Gastrocnemius medialis (tissue), 3 donors: ENCODE measurements around the genes AGMO, TSPAN13 and AGR2.

- PRO-cap, result no peak
- RAMPAGE, long total RNA, 3 experiments, result no peak in any of the 3 experiments
Measured at GRCh38 chr7:14942064-14942550, 39.6 kb upstream of the DGKB start.

- PRO-cap, result unidirectional peak, minus-strand start at chr7:15562005
- RAMPAGE, long total RNA, 3 experiments, result start-site peak on the minus strand in 1 of 3 experiments, at chr7:15561935-15562017 at its widest, 13 reads per replicate
Measured at GRCh38 chr7:15561660-15562311, at the start of gene AGMO. TSS of gene AGMO (minus strand) at chr7:15562015.

GRCh38 chr7:16704221-16705173 is 49.1 kb upstream of the TSPAN13 start:
- PRO-cap, result no peak
- RAMPAGE, long total RNA, 3 experiments, result no peak in any of the 3 experiments

- PRO-cap, result unidirectional peak, plus-strand start at chr7:16753784
- RAMPAGE, long total RNA, 3 experiments, result no peak in any of the 3 experiments
Measured at GRCh38 chr7:16753268-16754337, at the start of gene TSPAN13. TSS of gene TSPAN13 (plus strand) at chr7:16753755.

DNA sequence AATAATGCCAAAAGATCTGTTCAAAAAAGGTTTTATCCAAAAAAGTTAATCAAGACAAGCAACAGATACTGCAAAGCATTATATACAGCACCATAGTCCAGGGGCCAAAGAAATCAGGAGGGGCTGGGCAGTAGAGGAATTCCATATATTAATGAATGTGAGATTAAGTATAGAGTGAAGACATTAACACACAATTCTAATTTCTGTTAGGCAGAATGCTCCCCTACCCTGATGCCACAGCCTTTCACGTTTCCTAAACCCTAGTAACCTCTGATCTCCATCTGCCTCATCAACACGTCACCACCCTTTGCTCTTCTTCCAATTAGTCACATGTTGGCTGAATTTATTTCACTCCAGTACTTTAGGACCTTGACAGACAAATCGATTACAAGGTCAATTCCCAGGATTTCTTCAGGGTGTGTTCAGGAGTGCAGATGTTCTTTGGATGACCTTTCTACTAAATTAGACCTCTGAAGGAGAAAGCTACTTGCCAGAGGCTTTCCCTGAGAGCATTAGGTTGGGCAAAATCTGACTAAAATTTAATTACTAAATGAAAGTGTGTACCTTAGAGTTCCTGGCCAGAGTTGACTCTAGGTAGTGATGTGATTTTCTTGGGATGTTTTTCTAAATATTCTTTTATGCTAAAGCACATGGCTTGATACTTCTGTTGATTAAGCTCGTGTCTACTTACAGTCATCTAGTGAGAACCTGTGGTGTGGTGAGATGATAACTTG is 12.8 kb downstream of the AGR2 start:
- PRO-cap, result no peak
- RAMPAGE, long total RNA, 3 experiments, result no peak in any of the 3 experiments

- PRO-cap, result no peak
- RAMPAGE, long total RNA, 3 experiments, result no peak in any of the 3 experiments
Measured at GRCh38 chr7:16804571-16805448, at the start of gene AGR2. TSS of gene AGR2 (minus strand) at chr7:16804999.

- PRO-cap, result no peak
- RAMPAGE, long total RNA, 3 experiments, result no peak in any of the 3 experiments
Measured at GRCh38 chr7:16880667-16881084, 1.1 kb downstream of the AGR3 start.

DNA sequence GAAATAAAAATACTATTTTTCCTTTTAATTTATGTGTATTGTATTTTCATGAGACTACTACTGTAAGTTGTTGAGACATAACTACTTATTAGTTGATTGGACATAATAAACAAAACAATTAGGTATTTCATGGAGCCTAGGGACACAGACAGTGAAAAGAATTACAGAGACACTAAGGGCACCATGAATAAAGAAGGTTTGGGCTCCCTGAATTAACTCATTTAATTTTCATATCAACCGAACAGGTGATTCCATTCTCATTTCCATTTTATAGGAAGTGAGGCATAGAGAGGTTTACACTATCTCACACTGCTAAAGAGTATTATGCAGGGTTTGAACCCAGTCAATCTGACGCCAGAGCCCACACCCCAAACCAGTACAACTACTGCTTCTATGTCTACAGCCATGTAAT is 173.4 kb upstream of the AHR start:
- PRO-cap, result no peak
- RAMPAGE, long total RNA, 3 experiments, result no peak in any of the 3 experiments

- PRO-cap, result no peak
- RAMPAGE, long total RNA, 3 experiments, result no peak in any of the 3 experiments
Measured at GRCh38 chr7:17299406-17299779, 941 bp downstream of the AHR start.

DNA sequence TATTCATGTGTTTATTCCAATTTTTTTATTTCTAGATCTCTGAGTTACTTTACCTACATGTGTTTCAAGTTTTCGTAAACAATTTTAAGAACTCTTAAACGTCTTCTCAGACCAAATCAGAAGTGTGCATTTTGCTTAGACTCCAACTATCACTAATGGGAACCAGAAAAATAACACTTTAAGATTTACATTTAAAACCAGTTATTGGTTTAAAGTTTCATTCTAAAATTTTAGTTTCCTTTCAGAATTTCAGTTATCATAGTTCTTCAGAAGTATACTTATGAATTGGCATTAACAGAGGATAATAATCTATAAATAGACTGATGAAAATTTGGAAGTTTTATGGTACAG is 1.8 kb downstream of the AHR start:
- PRO-cap, result no peak
- RAMPAGE, long total RNA, 3 experiments, result no peak in any of the 3 experiments

DNA sequence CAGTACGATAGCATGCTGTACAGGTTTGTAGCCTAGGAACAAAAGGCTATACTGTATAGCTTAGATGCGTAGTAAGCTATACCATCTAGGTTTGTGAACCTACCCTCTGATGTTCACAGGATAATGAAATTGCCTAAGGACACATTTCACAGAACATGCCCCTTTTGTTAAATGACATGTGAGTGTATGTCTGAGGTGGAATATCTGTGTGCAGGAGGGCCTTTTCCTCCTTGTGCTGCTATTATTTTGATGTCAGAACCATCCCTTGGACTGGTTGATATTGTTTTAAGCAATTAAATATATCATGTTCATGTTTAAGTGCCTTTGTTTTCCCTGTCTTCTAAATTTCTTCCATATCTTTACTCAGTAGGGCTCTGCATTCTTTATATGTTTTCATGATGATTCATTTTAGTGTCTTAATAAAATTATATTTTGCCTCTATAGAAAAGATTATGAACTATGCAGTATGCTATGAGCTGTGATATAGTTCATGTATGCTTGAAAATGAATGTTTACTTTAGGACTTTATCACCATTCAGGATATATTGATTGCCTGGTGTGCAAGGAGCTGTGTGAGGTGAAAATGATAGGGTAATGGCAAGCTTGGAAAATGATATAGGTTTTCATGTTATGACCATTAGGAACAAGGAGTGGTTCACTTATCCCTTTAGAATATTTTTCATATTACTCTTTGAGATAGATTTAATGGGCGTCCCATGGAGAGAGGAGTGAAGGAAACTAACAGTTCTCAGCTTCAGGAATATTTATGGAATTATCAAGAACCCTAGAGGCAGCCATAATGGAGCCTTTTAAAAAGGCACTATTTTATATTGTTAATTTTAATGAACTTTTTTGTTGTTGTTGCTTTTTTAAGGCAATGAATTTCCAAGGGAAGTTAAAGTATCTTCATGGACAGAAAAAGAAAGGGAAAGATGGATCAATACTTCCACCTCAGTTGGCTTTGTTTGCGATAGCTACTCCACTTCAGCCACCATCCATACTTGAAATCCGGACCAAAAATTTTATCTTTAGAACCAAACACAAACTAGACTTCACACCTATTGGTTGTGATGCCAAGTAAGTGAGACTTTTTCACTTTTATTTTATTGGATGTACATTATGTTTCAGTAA is 35.0 kb downstream of the AHR start:
- PRO-cap, result no peak
- RAMPAGE, long total RNA, 3 experiments, result no peak in any of the 3 experiments

- PRO-cap, result no peak
- RAMPAGE, long total RNA, 3 experiments, result no peak in any of the 3 experiments
Measured at GRCh38 chr7:17371857-17372667, 73.6 kb downstream of the AHR start.

DNA sequence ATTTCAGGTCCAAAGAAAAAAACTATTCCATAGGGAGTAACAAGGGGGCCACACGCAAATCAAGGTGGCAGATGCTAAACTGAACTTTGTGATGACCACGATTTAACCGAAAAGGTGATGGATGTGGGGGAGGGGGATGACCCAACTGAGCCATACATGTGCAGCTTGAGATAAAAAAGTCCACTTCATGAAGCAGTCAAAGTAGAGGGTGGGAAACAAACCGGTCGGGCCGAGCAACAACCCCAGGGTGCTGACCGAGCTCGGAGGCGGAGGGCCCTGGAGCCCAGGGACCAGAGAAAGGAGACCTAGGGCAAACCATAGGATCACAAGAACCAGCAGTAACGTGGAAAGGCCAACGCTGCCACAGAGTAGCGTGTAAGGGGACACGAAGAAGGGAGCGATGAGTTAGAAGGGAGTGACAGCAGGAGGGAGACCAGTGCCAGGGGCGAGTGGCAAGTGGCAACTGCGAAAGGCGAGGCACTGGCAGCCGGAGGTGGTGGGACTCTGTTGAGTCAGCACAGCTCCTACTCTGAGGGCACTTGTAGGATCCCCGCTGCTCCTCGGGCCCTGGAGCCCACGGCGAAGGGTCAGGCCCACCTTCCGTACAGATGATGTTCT is 584 bp downstream of the SNX13 start:
- PRO-cap, result bidirectional peak, plus-strand start at position 480 of the sequence, minus-strand start at position 465 of the sequence
- RAMPAGE, long total RNA, 3 experiments, result no peak in any of the 3 experiments

DNA sequence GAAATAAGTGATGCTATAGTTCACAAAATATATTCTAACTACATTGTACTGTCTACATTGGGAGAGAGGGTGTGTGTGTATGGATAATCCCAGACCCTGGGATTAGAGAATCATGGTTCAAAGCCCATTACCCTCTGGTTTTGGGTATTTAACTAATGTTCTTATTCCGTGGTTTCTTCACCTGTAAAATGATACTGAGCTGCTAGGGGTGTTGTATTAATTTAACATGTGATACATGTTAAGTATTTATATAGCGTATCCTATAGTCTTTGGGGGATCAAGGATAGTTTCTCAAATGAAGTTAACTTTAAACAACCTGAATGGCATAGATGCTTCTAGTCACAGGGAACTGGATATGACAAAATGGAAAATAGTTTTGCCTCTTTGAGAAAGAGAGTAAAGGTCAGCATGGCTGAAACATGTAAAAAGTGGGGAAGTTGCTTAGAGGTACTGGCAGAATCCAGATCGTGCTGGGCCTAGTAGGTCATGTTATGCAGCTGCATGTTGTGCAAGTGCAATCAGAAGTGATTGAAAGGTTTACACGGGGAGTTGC is 201.3 kb upstream of the HDAC9 start:
- PRO-cap, result no peak
- RAMPAGE, long total RNA, 3 experiments, result no peak in any of the 3 experiments

DNA sequence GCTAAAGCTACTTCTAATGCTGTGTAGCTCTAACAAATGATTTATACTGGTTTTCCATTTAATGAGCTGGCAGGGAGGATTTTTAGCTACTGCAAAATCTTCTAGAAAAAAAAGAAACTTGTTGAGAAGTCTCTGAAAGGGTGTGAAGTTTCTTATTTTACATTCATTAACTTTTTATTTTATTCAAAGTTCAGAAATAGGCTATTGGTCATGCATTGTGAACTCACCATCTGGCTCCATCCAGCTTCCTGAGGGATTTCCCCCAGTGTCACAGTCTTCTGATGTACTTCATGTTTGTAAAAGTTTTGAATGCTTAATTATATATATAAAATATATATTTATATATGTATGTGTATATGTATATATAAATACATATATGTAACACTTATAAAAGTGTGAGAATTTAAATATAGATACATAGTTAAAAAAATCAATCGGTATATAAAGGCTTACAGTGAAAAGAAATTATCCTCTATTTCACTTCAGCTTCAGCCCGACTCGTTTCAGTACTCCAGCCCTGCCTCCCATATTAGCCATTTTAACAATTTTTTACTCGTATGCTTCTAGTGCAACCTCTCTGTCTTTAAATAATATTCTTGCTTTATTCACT is 35.0 kb downstream of the HDAC9 start:
- PRO-cap, result no peak
- RAMPAGE, long total RNA, 3 experiments, result no peak in any of the 3 experiments

DNA sequence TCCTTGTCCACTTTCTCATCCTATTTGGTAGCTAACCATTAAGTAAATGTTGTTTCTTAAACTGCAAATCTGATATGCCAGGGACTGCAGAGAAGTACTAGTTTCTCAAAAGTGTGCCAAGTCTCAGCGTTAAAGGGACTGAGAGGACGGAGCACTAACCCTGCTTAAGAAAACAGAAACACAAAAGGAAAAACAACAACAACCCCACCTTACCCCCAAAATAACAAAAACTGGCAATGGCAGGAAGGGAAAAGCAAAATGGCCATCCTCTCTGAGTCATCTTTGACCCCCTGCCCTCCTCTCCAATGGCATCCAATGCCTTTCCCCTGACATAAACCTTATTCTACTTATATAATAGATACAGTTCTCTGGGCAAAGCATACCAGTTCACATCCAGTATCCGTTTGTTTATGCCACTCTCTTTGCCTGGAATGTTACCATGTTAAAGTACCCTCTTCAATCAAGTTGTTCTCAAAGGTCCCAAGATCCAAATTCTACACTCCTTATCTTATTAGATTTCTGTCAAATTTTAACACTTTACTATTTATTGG is 1.6 kb downstream of the POLR1F start:
- PRO-cap, result no peak
- RAMPAGE, long total RNA, 3 experiments, result no peak in any of the 3 experiments

GRCh38 chr7:20125001-20125595 is 92.1 kb downstream of the MACC1 start:
- PRO-cap, result no peak
- RAMPAGE, long total RNA, 3 experiments, result no peak in any of the 3 experiments

GRCh38 chr7:20345395-20346157 is 14.9 kb downstream of the ITGB8 start:
- PRO-cap, result no peak
- RAMPAGE, long total RNA, 3 experiments, result no peak in any of the 3 experiments

DNA sequence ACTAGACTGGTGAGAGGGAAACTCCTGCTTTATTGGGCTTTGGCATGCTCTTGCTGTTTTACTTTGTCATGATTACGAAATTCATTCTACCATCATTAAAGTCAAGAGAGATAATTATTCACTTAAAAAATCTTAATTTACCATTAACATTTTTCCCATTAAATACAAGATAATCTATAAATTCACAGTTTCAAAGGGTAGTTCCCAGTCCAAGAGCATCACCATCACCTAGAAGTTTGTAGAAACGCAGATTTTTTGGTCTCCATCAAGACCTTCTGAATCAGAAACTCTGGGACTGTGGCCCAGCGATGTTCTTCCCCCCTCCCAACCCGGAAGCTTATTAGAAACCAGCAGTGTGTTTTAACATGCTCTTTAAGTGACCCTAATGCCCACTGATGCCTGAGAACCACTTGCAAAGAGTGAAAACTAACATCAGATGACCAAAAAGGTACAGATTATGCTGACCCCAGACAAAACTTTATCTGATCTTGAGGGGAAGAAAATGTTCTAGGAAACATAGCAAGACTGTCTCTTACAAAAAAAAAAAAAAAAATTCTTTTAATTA is 89.5 kb downstream of the ITGB8 start:
- PRO-cap, result no peak
- RAMPAGE, long total RNA, 3 experiments, result no peak in any of the 3 experiments

DNA sequence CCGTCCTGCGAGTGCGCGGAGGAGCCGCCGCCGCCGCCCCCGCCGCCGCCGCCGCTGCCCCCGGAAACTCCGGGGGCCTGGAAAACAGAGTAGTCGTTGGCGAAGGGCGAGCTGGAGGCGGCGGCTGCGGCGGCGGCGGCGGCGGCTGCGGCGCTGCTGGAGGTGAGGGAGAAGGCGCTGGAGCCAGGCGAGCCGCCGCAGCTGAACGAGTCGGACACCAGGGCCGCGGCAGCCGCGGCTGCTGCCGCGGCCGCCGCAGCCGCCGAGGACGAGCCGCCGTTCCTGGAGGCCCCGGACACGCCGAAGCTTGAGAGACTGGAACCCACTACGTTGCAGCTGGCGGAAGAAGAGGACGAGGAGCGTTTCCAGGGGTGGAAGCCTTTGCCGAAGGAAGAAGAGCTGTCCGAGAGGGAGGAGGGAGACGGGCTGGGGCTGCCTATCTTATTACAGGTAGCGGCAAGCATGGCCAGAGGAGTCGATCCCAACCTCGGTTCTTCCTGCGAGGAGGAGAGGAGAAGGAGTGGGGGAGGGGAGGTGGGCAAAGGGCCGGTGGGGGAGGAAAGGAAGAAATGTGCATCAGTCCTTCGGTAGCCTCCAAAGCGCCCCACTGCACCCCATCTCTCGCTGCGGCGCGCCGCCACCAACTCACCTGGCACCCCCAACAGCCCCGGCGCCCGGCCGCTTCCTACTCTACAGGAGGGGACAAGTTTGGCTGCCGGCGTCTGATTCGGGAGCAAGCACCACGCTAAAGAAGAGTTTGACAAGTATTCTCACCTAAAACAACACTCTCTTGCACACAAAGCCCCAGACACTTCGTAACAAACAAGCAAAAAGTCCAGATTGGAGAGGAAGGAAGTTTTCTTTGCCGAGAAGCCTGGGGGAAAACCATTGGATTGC is 1.1 kb downstream of the SP8 start:
- PRO-cap, result no peak
- RAMPAGE, long total RNA, 3 experiments, result no peak in any of the 3 experiments